Epithelial cell of esophagus (primary cell): ENCODE measurements around the genes HSPA14, MEIG1 and VIM.

- RRBS = no CpG with 5 or more reads among the region's 6 CpGs
These were observed 173.5 kb downstream of the FAM107B start for GRCh38 chr10:14601022-14601770.

DNA sequence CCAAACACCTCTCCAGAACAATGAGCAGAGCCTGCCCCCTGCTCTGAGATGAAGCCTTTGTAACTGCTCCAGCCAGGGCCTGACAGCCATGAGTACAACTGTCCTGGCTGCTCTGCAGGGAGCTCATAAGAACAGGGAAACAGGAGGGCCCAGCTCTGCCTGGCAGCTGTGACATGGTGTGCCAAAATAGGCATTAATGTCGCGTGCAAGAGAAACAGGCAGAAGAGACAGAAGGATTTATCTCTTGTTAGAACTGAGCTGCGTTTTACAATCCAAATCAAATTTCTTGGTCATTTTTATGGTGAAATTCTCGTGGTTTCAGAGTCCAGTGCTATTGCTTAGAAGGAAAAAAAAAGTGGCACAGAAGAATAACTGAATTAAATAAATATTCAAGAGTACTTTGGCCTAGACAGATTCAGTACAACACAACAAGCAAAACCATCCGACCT, 149.3 kb downstream of the FAM107B start:
- RRBS = no CpG with 5 or more reads among the region's 5 CpGs

- RRBS = no CpG with 5 or more reads among the region's 5 CpGs
These were observed 38.1 kb downstream of the FAM107B start for GRCh38 chr10:14736529-14737126.

- RRBS = 2% methylated on average over 28 of the region's 82 CpGs
These were observed at the start of gene HSPA14 for GRCh38 chr10:14837922-14838742. Gene HSPA14 (plus strand): TSS chr10:14838306.

- RRBS = 3% methylated on average over 19 of the region's 58 CpGs
These were observed at the start of gene MEIG1 for GRCh38 chr10:14958924-14959829. Gene MEIG1 (plus strand): TSS chr10:14959388.

DNA sequence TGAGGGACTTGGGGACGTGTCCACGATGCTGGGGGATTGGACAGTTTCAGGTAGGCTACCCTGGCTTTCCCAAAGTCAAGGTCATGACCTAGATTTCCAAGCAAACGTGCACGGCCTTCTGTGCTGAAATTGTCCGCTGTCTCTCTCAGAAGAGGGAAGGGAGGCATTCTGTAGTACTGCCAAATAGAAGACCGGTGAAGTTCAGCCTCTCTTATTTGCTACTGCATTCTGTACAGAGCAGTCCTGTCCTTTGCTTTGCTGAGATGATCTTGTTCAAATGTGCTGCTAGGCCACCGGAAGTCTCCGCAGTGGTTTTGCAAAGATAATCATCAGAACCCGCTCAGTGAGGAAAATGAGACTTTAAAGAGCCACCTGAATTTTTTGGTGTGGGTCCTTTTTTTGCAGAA, 1.1 kb upstream of the NMT2 start:
- RRBS = 96% methylated on average over 2 of the region's 9 CpGs

DNA sequence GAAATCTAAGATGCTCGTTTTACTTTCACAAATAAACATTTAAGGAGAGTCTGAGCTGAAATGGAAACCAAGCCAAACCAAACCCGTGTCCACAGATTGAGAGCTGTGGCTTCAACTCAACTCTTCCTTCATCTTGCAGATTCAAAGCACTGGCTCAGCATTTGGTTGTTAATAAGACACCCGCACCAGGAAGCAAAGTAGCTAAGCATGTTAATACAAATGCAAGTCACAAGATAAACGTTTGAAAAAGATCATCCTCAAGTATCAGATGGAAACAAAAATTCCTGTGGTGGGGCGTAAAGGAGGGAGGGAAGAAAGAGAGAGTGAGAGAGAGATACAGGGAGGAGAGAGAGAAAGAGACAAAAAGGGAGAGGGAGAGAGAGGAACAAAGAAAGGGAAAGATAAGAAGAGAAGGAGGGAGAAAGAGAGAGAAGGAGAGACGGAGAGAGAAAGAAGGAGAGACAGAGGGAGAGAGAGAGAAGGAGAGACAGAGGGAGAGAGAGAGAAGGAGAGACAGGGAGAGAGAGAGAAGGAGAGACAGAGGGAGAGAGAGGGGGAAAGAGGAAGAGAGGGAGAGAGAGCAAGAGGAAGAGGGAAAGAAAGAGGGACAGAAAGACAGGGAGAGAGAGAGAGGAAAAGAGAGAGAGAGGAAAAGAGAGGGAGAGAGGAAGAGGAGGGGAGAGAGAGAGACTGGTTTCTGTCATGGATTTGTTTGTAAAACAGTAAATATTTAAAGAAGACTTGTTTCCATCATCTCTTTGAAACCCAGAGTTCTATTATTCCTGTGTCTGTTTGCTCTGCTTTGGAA, 150.3 kb upstream of the RSU1 start:
- RRBS = no CpG with 5 or more reads among the region's 6 CpGs

GRCh38 chr10:17002827-17003439, 126.7 kb downstream of the CUBN start:
- RRBS = no CpG with 5 or more reads among the region's 7 CpGs

GRCh38 chr10:17003741-17004504, 125.7 kb downstream of the CUBN start:
- RRBS = no CpG with 5 or more reads among the region's 6 CpGs

- RRBS = no CpG with 5 or more reads among the region's 2 CpGs
These were observed 11.4 kb upstream of the TRDMT1 start for GRCh38 chr10:17212698-17213348.

- RRBS = no CpG with 5 or more reads among the region's 14 CpGs
These were observed 11.6 kb upstream of the VIM start for GRCh38 chr10:17215956-17217391.

- RRBS = no CpG with 5 or more reads among the region's 10 CpGs
These were observed at the start of gene VIM for GRCh38 chr10:17227922-17228285. Gene VIM (plus strand): TSS chr10:17228241.

DNA sequence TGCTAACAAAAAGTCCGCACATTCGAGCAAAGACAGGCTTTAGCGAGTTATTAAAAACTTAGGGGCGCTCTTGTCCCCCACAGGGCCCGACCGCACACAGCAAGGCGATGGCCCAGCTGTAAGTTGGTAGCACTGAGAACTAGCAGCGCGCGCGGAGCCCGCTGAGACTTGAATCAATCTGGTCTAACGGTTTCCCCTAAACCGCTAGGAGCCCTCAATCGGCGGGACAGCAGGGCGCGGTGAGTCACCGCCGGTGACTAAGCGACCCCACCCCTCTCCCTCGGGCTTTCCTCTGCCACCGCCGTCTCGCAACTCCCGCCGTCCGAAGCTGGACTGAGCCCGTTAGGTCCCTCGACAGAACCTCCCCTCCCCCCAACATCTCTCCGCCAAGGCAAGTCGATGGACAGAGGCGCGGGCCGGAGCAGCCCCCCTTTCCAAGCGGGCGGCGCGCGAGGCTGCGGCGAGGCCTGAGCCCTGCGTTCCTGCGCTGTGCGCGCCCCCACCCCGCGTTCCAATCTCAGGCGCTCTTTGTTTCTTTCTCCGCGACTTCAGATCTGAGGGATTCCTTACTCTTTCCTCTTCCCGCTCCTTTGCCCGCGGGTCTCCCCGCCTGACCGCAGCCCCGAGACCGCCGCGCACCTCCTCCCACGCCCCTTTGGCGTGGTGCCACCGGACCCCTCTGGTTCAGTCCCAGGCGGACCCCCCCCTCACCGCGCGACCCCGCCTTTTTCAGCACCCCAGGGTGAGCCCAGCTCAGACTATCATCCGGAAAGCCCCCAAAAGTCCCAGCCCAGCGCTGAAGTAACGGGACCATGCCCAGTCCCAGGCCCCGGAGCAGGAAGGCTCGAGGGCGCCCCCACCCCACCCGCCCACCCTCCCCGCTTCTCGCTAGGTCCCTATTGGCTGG, 498 bp downstream of the VIM start:
- RRBS = 2% methylated on average over 6 of the region's 77 CpGs

DNA sequence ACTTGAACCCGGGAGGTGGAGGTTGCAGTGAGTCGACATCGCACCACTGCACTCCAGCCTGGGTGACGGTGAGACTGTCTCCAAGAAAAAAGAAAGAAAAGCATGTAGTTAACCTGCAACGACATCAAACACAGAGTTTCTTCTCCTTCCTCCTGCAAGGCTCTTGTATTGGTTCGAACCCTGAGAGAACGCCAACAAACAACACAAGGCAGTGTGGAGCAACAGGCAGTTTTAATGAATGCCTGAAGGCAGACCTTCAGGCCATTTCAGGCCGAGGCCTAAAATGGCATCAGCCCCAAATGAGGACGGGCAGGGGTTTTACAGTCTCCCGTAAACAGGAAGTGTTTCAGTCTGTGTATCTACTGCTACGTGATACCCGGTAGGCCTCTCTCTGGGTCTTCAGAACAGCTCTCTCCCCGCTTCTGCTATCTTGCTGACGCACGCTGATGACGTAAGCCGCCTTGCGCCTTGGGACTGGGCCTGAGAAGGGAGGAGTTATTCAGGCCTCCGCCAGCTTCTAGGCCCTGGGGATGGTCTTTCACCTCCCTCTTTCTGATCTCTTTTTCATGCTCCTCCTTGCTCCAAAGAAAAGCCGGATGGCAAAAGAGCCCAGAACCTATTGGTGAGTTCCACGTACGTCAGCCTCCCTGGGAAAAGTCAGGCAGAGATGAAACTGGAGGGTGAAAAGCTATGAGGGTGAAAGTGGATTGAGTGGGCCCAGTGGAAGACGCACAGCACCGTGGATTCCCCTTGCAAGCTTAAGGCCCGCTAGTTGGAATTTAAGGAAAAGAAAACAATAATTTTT, 67.7 kb downstream of the ST8SIA6 start:
- RRBS = no CpG with 5 or more reads among the region's 25 CpGs

DNA sequence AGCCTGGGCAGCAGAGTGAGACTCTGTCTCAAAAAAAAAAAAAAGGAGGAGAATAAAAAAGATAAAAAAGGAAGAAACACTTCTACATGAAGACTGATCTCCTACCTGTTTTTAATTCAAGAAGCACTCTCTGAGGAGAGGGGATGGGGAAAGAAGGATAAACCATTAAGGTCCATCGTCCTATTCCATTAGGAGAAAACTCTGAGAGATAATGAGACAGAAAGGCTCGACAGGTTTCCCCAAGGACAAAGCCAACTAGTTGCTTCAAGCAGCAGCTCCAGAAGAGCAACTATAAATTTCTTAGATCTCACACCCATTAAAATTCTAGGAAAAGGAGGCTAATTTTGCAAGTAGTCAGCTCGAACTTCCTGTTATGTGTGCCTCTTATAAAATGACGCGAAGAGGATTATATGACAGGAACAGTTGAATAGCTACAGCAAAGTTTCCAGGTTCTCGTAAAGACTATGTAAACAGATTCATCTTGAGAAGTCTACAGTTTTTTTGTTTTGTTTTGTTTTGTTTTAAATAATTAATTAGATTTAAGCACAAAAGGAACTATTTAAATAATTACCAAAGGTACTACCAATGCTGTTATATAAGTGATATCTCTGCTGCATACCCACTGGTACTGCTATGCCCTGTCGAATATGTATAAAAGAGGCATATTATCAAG, 52.0 kb upstream of the ST8SIA6 start:
- RRBS = no CpG with 5 or more reads among the region's 7 CpGs

DNA sequence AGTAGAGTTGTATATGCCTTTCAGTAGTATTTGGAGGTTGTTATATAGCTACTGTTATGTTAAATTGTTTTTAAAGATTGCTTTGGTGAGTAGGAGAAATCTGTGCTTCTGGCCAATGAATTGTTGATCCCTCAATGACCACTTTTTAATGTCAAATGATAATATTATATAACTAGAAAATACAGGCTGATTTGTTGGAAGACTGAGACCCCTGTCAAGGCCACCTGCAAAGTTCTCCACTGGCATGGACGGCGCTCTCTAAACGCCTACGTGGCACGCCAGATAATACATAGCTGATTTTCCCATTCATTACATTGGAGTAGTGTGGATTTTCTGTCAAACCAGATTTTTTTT, 52.6 kb upstream of the TMEM236 start:
- RRBS = no CpG with 5 or more reads among the region's 5 CpGs

DNA sequence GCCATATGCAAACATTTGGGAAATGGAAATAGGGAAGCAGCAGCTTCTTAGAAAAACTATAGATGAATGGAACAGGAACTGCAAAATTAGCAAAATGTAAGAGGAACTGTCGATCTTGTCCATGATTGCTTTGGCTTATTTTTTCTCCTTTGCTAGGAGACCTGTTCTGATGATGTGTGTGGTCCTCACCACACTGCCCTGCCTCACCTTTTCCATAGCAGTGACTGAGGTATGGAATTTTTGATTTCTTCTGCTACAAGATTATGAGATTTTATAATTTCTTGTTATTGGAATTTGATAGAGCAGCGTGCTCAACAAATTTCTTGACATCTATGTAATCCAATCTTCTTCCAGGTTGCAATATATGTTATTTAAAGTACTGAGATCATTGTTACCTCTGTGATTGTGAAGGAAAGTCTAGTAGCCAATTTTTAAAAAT, 19.2 kb downstream of the TMEM236 start:
- RRBS = no CpG with 5 or more reads among the region's 2 CpGs

- RRBS = no CpG with 5 or more reads among the region's 7 CpGs
These were observed 86.7 kb downstream of the CACNB2 start for GRCh38 chr10:18226753-18227408.

- RRBS = no CpG with 5 or more reads among the region's 4 CpGs
These were observed 211.9 kb downstream of the CACNB2 start for GRCh38 chr10:18352118-18352585.

GRCh38 chr10:18610083-18611019, 41.0 kb downstream of the NSUN6 start:
- RRBS = no CpG with 5 or more reads among the region's 11 CpGs